IMR-90 (cell line): ENCODE measurements around a stretch of chr10.

DNA sequence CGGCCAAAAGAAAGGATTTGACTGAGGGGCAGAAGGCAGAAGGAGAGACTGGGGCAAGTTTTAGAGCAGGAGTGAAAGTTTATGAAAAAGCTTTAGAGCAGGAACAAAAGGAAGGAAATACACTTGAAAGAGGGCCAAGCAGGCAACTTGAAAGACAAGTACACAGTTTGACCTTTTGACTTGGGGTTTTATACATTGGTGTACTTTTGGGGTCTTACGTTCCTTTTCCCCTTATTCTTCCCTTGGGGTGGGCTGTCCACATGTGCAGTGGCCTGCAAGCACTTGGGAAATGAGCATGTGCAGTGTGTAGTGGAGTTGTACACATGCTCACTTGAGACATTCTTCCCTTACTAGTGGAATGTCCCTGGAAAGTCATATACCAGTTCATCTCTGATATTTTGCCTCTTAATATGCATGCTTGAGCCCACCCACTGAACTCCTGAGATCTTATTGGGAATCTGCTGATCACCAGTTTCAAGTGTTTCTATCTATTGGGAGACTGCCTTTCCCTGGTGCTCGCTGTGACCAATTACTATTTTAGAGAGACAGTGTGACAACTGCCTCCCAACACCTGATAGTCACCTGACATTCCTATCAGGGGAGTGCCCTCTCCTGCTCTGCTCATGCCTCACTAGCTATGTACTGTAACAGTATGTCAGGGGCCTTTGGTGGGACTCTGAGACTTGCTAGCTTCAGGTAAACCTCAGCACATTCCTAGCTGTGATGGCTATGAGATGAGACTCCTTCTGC, 34.0 kb upstream of the ARHGAP12 start:
- RRBS: no CpG with 5 or more reads among the region's 3 CpGs
CAGE:
- cytosol, long polyA plus RNA: no peak
- long polyA plus RNA: no peak
- nucleus, long polyA plus RNA: no peak

DNA sequence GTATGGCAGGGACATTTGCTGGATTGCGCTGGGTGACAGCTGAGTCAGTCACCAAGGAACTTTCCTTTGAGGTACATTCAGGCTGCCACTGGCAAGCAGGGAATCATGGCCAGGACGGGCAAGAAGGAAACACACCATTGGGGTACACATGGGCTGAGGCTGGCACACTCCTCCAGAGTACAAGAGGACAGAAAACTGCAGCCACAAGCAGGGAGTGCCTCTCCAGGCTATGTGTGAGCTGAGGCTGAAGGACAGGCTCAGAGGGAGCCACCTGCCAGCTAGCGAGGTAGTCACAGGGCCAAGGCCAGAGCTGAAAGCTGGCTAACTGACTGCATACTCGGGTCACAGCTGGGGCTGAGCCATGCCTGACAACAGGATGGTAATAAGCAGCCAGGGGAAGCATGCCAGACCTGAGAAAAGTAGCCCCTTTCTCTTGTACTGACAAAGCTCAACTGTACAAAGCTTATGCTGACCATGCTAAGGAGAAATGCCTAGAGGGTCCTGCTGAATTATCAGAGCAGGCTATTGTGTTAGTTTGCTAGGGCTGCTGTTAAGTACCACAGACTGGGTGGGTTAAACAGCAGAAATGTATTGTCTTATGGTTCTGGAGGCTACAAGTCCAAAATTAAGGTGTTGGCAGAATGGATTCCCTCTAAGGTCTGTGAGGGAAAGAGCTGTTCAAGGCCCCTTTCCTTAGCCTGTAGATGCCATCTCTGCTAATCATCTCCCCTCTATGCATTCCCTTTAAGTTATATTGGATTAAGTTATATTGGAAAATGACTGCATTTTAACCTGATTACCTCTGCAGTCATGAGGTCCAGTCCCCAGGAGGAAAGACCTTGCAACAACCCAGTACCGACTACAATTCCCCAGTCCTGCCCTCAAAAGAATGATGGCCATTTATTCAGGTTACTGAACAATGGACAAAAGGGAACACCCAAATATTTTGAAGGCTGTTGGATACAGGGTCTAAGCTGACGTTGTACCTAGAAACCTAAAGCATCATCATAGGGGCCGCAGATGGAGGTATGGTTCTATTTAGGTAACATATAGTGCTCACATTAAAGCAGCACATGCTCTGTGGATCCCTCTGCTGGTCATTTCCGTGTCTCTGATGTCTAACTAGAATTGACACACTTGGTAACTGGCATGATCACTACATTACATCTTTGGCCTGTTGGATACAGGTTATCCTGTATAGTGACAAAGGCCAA, 51.7 kb downstream of the KIF5B start:
- RRBS: no CpG with 5 or more reads among the region's 8 CpGs
CAGE:
- cytosol, long polyA plus RNA: no peak
- long polyA plus RNA: no peak
- nucleus, long polyA plus RNA: no peak

DNA sequence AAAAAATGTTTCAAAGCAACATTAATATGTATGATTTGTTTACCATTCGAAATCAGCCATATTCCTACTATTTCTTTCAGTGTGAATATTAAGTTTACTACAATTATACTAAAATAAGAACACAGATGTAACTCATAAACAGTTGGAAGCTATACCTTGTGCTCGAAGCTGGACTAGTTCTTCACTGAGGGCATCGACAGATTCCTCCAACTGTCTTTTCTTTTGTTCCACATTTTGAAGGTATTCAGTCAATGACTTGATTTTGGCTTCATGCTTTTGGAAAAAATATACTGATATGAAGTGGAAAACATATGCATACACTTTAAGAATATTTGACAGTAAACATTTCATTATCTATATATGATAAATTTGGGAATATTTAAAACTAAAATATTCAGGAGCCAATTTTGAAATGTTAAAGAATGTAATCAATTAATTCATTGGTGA, 34.2 kb downstream of the KIF5B start:
- RRBS: no CpG with 5 or more reads among the region's 3 CpGs
CAGE:
- cytosol, long polyA plus RNA: no peak
- long polyA plus RNA: no peak
- nucleus, long polyA plus RNA: no peak

DNA sequence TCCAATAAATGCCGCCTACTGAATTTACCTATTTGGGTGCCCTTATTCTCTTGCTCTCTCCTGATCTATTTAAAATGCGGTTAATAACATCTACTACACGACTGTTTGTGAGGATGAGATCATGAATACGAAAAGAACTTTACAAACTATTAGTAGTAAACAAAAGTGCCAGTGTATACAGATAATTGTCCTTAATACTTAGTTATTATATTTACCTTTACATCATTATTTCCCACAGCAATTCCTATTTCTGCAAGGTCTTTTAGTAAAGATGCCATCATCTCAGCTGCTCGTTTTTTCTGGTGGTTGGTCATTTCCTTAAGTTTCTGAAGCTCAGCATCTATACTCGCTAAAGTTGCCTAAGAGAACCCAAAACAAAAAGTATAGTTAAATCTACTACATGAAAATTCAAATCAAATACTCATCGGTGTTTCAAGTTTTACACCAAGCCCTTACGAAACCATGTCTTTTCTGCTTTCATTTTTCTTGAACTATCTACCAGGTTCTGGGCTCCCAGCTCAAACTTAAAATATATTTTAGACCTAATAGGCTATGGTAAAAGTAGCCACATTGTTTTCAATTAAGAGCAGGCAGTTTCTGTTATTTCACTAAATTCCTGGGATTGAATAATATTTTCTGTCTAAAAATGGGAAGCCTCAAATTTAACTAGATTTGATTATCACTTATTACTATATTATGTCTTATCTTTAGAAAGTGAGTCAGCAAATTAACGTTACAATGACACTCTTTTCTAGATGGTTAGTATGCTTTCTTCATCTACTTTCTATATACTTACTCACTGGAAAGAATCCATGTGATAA, 27.8 kb downstream of the KIF5B start:
- RRBS: no CpG with 5 or more reads among the region's 9 CpGs
CAGE:
- cytosol, long polyA plus RNA: start-site peak on the minus strand centred at position 262 of the sequence, 75 bp wide, 18 and 53 reads in 2 replicates
- long polyA plus RNA: no peak
- nucleus, long polyA plus RNA: no peak

GRCh38 chr10:32037080-32037685, 19.0 kb downstream of the KIF5B start:
- RRBS: no CpG with 5 or more reads among the region's 4 CpGs
CAGE:
- cytosol, long polyA plus RNA: no peak
- long polyA plus RNA: no peak
- nucleus, long polyA plus RNA: no peak

DNA sequence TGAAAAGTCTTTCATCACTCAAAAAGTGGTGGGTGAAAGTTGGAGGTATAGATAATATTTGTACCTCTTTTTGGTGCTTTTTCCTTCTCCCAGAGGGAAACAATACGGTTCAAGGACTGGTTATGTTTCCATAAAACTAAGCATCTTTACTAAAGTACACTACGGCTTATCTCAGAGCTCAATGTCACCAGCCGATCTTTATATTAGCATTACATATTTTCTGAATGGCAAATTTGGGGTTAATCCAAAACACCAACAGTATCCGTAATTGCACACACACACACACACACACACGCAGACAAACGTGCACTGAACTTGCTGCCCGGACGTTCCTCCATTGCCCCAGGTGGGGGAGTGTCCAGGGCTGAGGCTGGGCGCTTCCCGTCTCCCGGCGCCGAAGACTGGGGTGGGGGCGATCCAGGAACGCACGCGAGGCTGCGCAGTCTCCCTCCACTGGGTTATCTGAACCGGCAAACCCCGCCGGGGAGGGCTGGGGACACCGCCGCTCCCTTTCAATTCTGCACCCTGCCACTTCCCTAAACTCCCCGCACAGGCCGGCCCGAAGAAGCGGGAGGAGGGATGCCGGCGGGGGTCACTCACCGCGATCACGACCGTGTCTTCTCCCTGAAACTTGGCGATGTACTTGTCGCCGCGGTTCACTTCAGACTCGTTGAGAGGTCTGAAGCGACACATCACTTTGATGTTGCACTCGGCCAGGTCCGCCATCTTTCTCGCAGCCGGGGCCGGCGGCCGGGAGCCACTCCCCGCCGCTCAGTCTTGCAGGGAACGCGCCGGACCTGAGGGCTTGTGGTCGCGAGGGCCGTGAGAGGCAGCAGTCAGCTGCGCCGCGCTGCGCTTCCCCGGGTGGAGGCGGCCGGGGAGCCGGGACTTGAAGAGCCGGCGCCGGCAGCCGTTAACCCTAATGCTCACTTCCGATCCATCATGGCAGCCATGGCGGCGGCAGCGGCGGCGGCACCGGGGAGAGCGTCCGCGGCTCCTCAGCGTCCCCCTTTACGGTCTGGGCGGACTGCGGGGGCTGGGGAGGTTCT, 653 bp downstream of the KIF5B start:
- RRBS: 2% methylated on average over 44 of the region's 80 CpGs
CAGE:
- cytosol, long polyA plus RNA: no peak
- long polyA plus RNA: no peak
- nucleus, long polyA plus RNA: no peak

DNA sequence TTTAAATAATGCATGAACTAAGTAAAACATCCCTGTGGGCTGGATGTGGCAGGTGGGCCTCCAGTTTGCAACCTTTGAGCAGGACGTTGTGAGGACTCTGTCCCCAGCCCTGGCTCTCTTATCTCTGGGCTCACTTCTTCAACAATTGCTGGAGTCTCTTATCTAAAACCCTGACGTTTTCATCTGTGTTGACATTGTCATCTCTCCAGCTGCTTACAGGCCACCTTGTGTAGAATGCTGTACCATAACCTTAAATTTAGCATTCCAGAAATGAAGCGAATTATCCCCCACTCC, 3.2 kb upstream of the KIF5B start:
- RRBS: no CpG with 5 or more reads among the region's 3 CpGs
CAGE:
- cytosol, long polyA plus RNA: no peak
- long polyA plus RNA: no peak
- nucleus, long polyA plus RNA: no peak

DNA sequence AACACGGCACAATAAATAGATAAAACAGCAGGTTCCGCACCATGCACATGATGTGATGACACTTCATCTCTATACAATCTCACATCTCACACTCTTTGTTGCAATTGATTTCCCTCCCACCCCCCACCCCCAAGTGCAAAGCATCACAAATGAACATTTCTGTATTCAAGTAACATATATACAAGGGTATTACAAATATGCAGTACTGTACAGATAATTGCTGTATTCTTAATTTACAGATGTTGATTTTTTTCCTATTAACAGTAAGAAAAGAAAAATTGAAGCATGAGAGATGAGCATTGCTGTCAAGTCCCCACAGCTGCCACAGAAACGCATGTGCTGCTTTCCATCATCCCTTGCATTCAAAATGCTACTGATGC, 78.3 kb downstream of the EPC1 start:
- RRBS: no CpG with 5 or more reads among the region's 3 CpGs
CAGE:
- cytosol, long polyA plus RNA: no peak
- long polyA plus RNA: no peak
- nucleus, long polyA plus RNA: no peak

GRCh38 chr10:32332183-32332837, 14.6 kb downstream of the EPC1 start:
- RRBS: no CpG with 5 or more reads among the region's 3 CpGs
CAGE:
- cytosol, long polyA plus RNA: no peak
- long polyA plus RNA: no peak
- nucleus, long polyA plus RNA: no peak

- RRBS: no CpG with 5 or more reads among the region's 1 CpG
CAGE:
- cytosol, long polyA plus RNA: no peak
- long polyA plus RNA: no peak
- nucleus, long polyA plus RNA: no peak
Measured at GRCh38 chr10:32337288-32337716, 9.7 kb downstream of the EPC1 start.

GRCh38 chr10:32367732-32368919, 21.2 kb upstream of the EPC1 start:
- RRBS: no CpG with 5 or more reads among the region's 12 CpGs
CAGE:
- cytosol, long polyA plus RNA: no peak
- long polyA plus RNA: no peak
- nucleus, long polyA plus RNA: no peak

DNA sequence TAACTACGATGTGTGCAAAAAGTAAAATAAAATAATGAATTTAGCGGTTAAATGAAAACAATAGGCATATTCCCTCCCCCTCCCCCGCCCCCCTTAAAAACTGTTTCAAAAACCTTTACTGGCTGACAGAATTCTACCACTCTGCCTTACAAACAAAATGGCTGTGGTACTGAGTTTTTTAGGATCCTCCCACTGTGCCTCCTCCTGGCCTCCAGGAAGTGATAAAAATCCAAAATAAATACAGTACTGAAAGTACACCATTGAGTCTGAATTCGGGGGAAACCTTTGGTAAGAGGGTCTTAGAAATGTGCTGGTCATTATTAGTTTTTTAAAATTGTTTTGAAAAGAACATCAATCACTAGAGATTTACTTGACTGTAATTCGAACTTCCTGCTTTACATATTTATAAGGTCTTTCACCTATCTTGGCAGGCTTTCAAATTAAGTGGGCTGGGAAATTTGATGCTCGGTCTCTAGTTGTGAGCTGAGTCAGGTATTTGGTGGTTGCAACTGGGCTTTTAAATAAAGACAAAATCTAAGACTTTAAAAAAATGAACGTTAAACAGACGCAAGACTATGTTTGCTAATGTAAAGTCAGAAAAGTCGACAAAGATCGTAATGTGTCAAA, 32.5 kb upstream of the EPC1 start:
- RRBS: no CpG with 5 or more reads among the region's 10 CpGs
CAGE:
- cytosol, long polyA plus RNA: no peak
- long polyA plus RNA: no peak
- nucleus, long polyA plus RNA: no peak

DNA sequence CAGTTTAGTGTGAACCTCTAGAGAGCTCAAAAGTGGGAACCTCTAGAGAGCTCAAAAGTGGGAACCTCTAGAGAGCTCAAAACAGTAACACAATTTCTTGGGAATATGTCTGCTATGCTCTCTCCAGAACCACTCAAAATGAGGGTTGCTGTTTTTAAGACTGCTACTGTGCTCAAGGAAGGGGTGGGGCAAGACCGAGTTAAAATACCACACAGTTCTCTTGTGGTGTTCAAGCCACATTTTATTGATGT, 13.3 kb downstream of the CCDC7 start:
- RRBS: no CpG with 5 or more reads among the region's 1 CpG
CAGE:
- cytosol, long polyA plus RNA: no peak
- long polyA plus RNA: no peak
- nucleus, long polyA plus RNA: no peak

DNA sequence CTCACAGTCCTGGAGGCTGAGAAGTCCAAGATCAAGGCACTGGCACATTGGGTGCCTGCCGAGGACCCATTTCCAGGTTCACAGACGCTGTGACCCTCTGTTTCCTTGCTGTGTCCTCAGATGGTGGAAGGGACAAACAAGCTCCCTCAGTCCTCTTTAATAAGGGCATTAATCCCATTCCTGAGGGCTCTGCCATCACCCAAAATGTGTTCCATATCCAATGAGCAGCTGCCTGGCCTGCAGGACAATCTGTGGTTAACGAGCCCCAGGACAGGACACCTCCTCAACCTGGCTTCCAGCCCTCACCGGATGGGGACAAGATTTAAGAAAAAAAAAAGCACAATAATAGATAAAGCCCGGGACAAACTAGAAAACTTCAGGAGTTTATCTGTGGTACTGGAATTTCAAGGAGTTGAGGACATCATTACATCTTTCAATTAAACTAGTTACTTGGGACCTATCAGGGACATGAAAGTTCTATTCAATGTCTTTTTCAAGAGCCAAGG, 67.4 kb downstream of the ITGB1 start:
- RRBS: no CpG with 5 or more reads among the region's 5 CpGs
CAGE:
- cytosol, long polyA plus RNA: no peak
- long polyA plus RNA: no peak
- nucleus, long polyA plus RNA: no peak

GRCh38 chr10:32957819-32957984, 328 bp downstream of the ITGB1 start:
- RRBS: under 1% methylated on average over 8 of the region's 20 CpGs
CAGE:
- cytosol, long polyA plus RNA: no peak
- long polyA plus RNA: no peak
- nucleus, long polyA plus RNA: no peak

DNA sequence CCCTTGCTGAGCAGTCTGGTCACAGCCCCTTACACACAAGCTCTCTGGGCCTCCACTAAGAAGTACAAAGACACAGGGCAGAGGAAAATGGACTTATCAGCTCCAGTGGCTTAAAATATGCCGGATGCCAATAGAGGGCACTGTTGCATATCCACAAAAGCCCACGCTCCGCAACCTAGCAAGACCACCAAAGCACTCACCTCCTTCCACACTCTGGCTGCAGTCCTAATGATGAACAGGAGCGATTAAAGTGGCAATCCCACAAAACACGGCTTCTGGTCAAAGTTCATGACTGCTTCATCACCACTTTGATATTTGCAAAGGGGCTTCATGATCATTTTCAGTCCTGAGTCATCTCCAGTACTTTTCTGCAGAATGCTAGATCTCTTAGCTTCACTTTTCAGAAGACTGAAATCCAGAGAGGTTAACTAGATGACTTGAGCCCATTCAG, 158.3 kb upstream of the ITGB1 start:
- RRBS: no CpG with 5 or more reads among the region's 5 CpGs
CAGE:
- cytosol, long polyA plus RNA: no peak
- long polyA plus RNA: no peak
- nucleus, long polyA plus RNA: no peak

- RRBS: no CpG with 5 or more reads among the region's 1 CpG
CAGE:
- cytosol, long polyA plus RNA: no peak
- long polyA plus RNA: no peak
- nucleus, long polyA plus RNA: no peak
Measured at GRCh38 chr10:33142103-33142404, 184.0 kb upstream of the ITGB1 start.

- RRBS: no CpG with 5 or more reads among the region's 8 CpGs
CAGE:
- cytosol, long polyA plus RNA: no peak
- long polyA plus RNA: no peak
- nucleus, long polyA plus RNA: no peak
Measured at GRCh38 chr10:33164268-33164820, 170.1 kb downstream of the NRP1 start.

DNA sequence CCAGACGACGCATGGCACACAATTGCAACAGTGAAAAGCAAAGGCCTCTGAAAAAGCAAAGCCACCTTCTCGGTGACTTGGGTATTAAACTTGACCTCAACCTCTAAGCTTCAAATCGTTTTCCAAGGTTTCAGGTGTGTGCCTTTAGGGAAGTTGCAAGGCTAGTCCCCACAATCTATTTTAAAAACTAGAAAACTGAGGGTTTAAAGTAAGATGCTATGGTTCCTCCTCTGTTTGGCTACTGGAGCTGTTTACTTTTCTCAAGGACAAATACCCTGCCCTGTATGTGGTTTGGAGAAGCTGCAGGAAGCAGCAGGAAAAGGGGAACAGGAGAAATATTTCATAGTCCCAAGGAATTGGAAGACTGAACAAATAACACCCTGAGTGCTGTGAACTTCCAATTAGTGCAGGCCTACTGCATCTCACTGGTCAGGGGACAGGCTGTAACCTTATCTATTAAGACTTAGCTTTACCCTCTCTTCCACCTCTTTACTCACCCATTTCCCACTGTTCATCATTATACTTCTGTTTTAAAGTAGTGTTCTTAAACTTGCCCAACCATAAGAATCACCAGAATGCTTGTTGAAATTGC, 135.8 kb downstream of the NRP1 start:
- RRBS: no CpG with 5 or more reads among the region's 4 CpGs
CAGE:
- cytosol, long polyA plus RNA: no peak
- long polyA plus RNA: no peak
- nucleus, long polyA plus RNA: no peak

- RRBS: 5% methylated on average over 4 of the region's 16 CpGs
CAGE:
- cytosol, long polyA plus RNA: no peak
- long polyA plus RNA: no peak
- nucleus, long polyA plus RNA: no peak
Measured at GRCh38 chr10:33273164-33273680, 61.2 kb downstream of the NRP1 start.